ENCODE results near the genes STARD4, CCDC112, TMED7 and CDO1.

GRCh38 chr5:111225896-111226258, 1.7 kb downstream of the CAMK4 start:
- RRBS = no CpG with 5 or more reads among the region's 4 CpGs

DNA sequence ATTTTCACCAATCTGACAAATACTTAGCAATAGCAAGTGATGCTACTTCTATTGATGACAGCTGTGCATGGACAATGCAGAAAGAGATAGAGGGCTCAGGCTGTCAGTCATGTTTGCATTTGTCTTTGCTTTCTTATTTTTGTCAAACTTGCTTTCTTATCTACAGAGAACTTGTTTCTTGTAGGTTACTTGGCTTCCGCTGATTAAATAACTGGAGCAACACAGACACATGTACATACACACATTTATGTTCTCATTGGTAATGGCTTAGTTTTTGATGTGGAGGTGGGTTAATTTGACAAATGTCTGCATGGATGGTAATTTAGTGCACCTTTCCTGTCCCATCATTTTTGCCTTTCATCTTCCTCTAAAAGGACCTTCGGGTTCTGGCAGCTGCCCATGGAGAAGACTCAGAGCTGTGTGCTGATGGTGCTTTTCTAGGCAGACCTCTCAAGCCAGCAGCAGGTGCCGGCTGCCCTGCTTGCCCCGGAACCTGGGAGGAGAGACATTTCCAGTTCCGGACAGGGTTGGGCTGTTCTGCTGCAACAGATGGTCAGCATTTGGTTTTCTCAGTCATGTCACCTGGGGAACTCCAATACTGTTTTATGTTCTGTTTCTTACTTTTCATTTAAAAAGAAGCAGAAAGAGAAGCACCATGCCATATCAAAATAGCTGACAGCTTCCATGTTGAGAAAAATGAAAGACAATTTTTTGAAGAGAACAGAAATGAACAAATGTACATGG, 28.9 kb downstream of the CAMK4 start:
- RRBS = no CpG with 5 or more reads among the region's 5 CpGs

DNA sequence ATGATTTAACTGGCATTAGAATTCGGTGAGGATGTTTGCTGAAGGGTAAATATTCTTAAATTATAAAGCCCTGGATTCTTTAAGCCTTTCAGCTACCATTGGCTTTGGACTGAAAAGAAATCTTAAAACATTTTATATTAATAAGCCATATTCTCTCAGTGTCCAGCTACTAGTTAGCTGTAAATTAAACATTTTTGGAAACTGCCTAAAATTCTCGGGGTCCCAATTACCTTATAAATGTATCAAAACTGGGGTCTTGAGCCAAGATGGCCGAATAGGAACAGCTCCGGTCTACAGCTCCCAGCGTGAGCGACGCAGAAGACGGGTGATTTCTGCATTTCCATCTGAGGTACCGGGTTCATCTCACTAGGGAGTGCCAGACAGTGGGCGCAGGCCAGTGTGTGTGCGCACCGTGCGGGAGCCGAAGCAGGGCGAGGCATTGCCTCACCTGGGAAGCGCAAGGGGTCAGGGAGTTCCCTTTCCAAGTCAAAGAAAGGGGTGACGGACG, 77.9 kb downstream of the CAMK4 start:
- RRBS = no CpG with 5 or more reads among the region's 18 CpGs

DNA sequence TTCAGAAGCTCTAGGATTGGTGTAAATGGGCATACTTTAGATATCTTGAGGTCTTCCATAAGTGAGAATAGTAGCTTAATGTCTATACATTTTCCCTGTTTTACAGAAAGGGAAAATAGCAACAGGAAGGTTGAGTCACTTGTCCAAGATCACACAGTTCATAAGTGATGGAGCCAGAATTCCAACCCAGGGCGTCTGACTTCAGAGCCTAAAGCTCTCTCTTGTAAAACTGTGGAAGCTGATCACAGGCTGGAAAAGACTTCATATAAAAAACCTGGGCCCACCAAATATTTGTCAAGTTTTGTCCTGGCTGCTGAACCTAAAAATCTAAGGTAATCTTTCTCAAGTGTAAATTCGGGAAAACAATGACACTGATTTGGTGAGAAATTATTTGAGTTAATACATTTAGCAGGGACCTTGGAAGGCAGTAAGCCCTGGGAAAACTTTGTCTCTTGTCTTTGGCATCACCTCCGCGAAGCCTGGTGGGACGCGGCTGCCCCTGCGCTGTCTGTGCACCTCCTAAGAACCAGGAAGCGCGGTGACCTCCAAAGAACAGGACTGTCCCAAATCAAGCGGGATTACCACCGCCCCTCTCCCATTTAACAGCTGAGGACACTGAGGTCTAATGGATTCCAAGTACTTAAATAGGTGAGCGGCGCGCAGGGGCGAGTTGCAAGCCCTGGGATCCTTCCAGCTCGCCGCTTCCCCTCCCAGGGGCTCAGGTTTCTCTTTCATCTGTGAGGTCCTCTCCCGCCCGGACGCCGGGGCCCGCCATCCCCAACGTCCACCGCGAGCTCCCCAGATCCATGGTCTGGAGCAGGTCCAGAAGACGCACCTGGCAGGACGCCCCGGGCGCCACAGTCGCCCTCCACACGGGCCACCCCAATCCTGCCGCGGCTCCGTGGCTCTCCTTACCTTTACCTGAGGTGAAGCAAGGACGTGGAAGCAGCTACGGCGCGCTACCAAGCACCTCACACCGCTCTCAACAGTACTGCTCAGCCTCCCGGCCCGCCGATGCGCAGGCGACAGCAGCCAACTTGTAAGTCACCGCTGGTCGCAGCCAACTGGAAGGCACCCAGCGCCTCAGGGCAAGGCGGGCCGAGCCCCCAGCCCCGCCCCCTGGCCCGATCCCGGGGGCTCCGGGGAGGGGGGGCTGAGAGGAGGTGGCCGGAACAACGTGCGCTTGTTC, at the start of gene STARD4:
STARD4 (minus strand) TSS at position 1,066 of the 1,189 bp plus-strand sequence.
- RRBS = 2% methylated on average over 8 of the region's 56 CpGs

- RRBS = no CpG with 5 or more reads among the region's 13 CpGs
These were observed 18.1 kb upstream of the STARD4 start for GRCh38 chr5:111530274-111531035.

- RRBS = no CpG with 5 or more reads among the region's 8 CpGs
These were observed 76.1 kb downstream of the NREP start for GRCh38 chr5:111680615-111681507.

GRCh38 chr5:111729742-111730997, 26.8 kb downstream of the NREP start:
- RRBS = no CpG with 5 or more reads among the region's 24 CpGs

DNA sequence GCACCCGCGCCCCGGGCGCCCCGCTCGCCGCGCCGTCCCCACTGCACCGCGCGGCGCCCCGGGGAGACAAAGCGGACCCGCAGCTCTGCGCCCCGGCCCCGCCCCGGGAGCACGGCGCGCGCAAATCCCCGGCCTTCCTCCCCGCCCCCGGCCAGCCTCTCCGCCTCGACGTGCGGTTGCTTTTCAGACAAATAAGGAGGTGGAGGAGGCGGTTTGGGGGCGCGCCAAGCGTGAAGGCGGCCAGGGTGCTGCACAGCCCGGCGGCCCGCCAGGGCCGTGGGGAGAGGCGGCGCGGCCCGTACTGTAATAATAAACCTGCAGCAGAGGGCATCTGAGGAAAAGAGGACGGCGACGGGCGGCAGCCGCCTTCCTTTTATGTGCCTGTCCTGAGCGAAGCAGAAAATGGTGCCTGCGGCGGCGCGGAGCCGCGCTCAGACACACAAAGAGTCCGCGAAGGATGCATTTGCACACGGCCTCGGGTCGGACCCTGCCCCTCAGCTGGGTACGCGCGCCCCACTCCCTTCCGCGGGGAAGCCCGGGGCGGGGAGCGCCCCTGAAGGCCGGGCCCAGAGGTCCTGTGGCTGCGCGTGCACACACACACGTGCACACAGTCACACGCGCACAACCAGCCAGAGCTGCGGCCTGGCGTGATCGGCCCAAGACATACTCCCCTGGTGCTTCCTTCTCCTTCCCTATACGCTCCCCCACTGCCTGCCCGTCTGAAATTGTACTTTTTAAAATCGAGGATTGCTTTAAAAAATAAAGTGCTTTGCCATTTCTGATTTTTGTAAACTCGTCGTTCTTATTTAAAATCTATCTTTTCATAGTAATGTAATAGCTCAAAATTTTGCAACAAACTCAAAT, 868 bp upstream of the NREP start:
- RRBS = no CpG with 5 or more reads among the region's 83 CpGs

DNA sequence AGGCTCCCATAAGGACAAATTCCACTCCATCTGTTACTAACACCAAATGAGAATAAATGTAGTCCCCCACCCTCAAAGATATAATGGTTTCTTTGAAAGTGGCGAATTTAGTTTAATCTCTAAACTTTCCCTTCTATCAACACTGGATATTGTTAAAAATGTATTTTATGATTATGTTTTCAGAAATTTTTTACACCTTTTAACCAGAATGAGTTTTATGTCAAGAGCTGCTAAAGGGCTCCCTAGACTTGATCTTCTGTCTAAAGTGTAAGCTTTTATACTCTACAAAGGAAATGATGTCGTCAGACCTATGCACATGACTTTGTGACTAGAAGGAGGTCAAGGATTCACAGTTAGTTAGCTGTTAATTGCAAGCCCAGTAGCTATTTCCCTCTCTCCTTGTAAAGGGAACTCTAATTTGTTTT, 173.3 kb upstream of the NREP start:
- RRBS = no CpG with 5 or more reads among the region's 2 CpGs

GRCh38 chr5:112162098-112162455, 257.0 kb downstream of the EPB41L4A start:
- RRBS = no CpG with 5 or more reads among the region's 1 CpG

DNA sequence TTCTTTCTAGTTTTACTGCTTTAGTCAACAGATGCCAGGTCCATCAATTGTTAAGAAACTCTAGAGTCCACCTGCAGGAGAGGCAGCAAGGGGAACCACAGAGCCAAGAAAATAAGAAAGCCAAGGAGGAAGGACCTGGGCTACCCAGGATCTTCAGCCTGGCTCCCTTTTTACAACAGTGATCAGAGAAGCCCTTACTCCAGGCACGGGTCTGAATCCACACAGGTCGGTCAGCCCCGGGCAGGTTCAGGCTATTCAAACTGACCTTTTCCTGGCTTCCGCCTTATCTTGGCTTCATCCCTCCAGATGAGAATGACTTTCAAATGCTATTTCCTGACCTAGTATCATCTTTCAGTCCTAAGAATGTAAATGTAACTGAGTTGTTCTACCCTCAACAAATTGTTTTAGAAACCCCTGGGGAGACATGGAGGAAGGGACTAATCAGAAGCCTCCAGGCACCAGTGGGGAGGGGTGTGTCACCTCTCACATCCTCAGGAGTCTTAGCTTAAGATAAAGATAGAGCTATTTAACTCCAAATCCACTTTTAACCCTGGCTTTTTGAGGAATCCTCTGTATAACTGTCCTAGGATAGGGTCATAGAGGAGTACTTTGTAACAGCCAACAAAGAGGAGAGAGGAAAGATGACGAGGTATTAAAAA, 213.2 kb downstream of the EPB41L4A start:
- RRBS = no CpG with 5 or more reads among the region's 5 CpGs

DNA sequence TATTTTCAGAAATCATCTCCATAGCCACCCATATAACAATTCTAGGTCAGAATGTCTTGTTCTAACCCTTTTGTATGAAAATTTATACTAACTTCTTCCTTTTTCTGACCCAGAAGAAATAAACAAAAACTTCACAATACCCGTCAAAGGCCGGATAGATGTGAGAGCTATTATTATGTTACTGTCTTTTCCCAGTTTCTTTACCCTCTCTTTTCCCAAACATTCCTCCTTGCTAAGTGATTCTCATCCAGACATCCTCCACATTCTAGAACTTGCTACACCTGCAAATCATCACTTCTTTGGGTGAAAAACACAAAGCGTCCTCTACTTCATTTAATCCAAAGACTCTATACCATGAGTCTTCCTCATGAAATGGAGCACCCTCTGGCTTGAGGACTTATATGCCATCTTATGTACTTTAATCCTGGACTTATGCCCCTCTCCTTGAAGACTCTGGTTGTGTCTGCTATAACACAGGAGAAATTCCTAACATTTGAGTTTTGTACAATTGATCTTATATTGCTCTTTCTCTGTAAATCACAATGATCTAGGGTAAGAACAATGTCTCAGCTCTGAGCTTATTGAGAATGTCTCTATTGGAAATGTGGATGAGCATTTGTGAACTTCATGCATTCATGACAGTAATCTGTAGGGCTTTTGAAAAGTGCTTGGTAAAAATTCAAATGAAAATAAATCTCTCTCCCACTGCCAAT, 194.0 kb downstream of the EPB41L4A start:
- RRBS = no CpG with 5 or more reads among the region's 3 CpGs

GRCh38 chr5:113205290-113205757, 228.7 kb downstream of the DCP2 start:
- RRBS = no CpG with 5 or more reads among the region's 2 CpGs

GRCh38 chr5:115178830-115180122, 9.6 kb upstream of the TRIM36 start:
- RRBS = 5% methylated on average over 23 of the region's 89 CpGs

GRCh38 chr5:115271215-115271740, 8.6 kb upstream of the PGGT1B start:
- RRBS = no CpG with 5 or more reads among the region's 2 CpGs

DNA sequence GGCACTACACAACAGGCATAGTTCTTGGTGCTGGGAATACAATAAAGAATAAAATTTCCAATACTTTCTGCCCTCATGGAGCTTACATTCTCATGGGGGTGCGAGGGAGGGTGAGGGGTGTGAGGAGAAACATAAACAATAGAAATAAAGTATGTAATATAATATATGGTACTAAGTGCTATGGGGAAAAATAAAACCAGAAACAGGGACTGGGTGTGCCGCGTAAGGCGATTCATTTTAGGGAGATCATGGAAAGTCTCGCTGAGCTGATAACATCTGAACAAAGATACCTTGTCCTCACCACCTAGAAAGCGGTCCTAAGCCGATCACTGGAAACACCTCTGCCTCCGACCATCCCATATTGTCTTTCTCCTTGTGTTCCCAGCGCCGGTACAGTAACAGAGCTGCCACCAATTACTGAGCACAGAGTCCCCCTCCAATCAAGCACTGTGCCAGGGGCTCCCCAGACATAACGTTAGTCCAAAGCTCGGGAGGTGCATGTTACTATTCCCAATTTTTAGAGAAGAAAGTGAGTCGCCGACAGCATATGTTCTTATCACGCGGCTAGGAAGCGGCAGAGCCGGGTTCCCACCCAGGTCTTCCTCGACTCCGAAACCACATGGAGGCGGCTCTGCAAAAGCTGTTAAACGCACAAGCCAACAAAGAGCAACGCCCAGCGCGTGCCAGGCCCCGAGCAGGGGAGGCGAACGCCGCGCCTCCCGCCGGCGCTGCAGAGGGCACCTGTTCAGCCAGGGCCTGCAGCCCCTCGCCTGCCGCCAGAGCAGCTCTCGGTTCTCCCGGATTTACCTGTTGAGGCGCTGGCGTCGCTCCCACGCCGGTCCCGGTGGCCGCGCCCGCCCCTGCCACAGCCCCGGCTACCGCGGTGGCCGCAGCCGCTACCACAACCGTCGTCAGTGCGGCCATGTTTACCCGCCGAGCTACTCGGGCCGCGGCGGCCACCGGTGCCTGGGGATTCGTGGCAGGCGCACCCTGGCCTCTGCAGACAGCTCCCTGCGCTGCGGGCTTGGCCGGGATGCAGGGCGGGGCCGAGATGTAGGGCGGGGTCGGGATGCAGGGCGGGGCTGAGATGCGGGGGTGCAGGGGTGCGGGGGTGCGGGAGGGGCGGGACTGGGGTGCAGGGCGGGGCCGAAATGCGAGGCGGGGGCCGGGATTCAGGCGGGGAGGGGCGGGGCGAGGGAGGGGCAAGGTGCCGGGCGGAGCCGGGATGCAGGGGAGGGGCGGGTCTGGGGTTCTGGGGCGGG, at the start of gene CCDC112:
CCDC112 (minus strand) TSS at position 1,035 of the 1,262 bp plus-strand sequence.
- RRBS = 2% methylated on average over 32 of the region's 88 CpGs

- RRBS = no CpG with 5 or more reads among the region's 19 CpGs
These were observed 294 bp upstream of the FEM1C start for GRCh38 chr5:115544940-115545198.

- RRBS = no CpG with 5 or more reads among the region's 6 CpGs
These were observed 26.8 kb upstream of the FEM1C start for GRCh38 chr5:115571208-115571945.

- RRBS = 1% methylated on average over 10 of the region's 78 CpGs
These were observed at the start of gene TMED7 for GRCh38 chr5:115625162-115626304. Gene TMED7, minus strand, starts transcription at chr5:115626036.

- RRBS = 3% methylated on average over 19 of the region's 72 CpGs
These were observed at the start of gene CDO1 for GRCh38 chr5:115816222-115817213. Gene CDO1, minus strand, starts transcription at chr5:115816659.

Measured in amniotic epithelial cell (primary cell).